Smooth muscle cell (in vitro differentiated cells): ENCODE measurements around the gene NT5DC4.

DNA sequence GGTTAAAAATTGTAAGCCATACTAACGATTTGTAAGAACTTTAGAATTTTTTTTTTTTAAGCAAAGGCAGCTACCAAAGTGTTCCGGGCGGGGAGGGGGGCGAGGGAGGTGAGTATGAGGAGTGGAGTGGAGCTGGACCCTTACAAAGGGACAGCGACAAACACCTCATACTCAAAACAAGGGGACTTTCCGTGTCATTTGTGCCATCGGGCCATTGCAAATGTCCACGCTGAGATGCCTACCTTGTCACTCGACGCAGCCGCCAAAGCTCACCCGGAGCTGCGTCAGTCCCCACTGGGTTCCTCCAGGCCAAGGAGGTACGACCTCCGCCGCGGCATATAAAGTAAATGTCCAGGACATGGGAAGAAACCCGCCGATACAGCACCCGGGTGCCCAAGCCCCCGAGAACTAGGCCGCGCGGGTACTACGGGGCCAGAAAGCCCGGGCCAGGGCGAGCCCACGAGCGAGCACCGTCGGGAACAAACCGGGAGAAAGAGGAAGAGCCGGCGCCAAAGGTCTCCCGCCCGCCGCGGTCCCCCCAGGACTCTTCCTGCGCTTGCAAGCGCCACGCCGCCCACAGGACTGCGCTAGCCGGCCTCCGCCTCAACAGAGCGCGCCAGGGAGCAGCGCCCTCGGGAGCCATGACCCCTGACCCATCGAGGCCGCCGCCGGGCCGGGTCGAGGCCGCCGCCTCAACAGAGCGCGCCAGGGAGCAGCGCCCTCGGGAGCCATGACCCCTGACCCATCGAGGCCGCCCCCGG lies 977 bp downstream of the RGPD8 start:
- RAMPAGE, long total RNA = no peak

DNA sequence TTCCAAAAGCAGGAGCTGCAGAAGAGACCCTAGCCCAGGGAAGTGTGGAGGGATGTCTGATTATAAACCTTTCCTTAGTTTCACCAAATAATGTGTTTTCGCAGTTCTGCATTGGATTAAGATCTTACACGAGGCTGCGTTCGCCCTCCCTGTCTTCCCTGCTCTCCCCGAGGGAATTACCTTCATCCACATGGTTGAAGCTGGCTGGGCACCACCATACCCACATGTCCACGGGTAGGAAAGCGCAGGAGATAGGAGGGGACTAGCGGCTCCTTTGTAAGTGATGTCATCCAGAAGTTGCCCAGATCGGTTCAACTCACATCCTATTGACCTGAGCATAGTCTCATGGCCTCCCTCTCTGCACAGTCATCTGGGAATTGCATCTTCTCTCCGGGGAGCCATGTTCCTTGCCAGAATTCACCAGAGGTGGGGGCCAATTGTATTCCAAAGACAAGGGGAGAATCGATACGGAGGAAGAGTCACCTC lies 1.1 kb downstream of the TTL start:
- RAMPAGE, long total RNA = no peak

GRCh38 chr2:112534369-112535256 lies 7.7 kb upstream of the POLR1B start:
- RAMPAGE, long total RNA = no peak

GRCh38 chr2:112627326-112627979 lies 18.3 kb upstream of the SLC20A1 start:
- RAMPAGE, long total RNA = no peak

GRCh38 chr2:112647259-112647967 lies 1.7 kb downstream of the SLC20A1 start:
- RAMPAGE, long total RNA = no peak

GRCh38 chr2:112700975-112701559 lies 19.8 kb upstream of the NT5DC4 start:
- RAMPAGE, long total RNA = no peak

DNA sequence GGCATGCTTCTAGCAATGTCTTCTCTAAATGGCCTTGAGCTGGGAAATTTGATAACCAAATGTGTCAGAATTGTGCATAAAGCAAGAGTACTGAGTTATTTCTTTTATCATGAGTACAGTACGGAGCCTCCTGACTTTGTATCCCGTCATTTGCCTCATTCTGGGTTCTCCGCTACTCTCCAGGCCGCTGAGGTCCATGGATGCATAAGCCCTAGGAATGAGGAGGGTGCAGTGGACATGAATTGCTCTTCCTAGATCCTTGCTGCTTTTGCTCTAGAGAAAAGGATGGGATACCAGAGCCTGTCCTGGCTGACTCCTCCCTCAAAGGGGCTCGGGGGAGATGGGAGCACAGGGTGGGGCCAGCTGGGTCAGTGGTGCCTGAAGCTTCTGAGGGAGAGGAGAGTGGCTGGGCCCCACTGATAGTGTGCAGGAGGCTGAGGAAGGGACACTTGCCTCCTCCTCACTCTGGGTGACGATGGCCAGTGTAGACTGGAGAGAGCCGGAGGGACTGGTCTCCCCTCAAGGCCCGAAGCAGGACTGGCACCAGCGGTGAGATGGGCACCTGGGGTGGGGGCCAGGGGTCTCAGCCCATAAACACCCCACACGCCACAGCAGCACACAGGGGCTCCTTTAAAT lies at the start of gene NT5DC4:
TSS of gene NT5DC4 (plus strand) at position 416 of the 636 bp plus-strand sequence.
- RAMPAGE, long total RNA = no peak

DNA sequence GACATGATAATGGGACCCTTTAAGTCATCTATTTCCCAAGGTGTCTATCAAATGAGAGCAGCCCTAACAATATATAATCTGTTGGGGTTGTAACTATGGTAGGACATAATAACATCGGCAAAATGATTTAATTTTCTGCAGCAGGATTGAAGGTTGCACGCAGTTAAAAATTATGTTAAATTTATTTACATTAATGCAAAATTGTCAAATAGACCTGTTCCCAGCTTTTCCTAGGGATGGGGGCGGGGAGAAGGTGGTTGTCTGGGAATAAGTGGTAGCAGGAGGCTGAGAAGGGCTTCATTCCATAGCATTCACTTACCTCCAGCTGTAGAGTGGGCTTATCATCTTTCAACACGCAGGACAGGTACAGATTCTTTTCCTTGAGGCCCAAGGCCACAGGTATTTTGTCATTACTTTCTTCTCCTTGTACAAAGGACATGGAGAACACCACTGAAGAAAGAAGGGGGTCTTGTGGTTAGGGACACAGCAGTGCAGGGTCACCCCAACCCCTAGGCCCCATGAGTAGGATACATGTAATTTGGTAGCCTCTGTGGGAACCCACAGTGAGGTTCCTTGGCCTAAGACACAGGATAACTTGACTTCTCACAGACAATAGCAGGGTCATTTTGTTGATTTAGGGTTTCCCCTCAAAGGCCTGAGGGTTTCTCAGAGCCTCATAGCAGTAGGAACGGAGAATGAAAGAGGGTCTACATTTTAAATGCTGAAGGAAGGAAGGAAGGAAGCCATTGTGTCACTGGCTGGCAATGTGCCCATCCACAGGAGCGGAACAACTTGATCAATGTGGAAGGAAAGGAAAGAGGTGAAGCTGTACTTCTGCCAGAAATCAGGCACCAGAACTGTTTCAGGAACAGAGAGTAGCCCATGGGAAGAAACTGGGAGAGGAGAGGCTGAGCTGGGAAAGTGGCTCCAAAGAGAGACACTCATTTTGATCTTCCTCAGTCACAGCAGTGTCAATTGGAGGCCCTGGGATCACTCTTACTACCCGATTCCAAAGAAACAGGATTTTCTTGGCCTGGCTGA lies 5.3 kb downstream of the IL1B start:
- RAMPAGE, long total RNA = no peak

DNA sequence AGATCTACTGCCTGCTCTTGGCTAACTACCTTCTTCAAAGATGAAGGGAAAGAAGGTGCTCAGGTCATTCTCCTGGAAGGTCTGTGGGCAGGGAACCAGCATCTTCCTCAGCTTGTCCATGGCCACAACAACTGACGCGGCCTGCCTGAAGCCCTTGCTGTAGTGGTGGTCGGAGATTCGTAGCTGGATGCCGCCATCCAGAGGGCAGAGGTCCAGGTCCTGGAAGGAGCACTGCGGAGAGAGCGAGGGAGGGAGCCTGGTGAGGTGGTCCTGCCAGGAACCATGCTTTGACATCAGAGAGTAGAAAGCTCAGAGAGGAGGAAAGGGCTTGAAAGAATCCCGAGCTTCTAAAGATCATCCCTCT lies 3.3 kb downstream of the IL1B start:
- RAMPAGE, long total RNA = no peak

- RAMPAGE, long total RNA = no peak
Measured at GRCh38 chr2:113077901-113078326, 10.1 kb downstream of the IL1F10 start.

DNA sequence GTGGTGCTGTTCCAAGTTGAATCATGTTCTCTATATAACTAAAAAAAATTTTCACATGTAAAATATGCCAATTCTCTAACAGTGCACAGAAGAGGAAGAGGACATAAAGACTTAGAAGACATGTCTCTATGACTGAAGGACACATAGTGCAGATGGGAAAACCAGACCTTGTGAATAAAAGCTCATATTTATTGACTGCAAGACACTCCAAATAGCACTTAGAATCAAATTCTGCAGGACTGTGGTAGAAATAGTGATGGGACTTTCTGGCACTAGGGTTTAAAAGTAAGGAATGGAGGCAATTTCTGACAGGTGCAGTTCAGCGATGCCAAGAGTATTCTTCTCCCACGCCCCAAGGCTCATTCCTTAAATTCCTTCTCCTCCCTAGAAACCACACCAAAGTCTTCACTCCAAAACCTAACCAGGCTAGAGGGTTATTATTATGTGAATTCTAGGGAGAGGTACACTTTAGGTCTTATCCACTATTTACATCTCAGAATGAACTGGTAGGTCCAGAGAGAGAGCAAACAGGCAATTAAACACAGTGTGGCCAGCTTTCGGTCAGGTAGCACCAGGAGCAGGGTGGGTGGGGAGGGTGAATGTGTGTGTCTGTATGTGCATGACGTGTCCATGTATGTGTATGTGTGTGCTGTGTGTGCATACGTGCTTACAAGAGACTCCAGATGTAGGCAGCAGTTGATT lies 11.3 kb downstream of the IL1F10 start:
- RAMPAGE, long total RNA = no peak

DNA sequence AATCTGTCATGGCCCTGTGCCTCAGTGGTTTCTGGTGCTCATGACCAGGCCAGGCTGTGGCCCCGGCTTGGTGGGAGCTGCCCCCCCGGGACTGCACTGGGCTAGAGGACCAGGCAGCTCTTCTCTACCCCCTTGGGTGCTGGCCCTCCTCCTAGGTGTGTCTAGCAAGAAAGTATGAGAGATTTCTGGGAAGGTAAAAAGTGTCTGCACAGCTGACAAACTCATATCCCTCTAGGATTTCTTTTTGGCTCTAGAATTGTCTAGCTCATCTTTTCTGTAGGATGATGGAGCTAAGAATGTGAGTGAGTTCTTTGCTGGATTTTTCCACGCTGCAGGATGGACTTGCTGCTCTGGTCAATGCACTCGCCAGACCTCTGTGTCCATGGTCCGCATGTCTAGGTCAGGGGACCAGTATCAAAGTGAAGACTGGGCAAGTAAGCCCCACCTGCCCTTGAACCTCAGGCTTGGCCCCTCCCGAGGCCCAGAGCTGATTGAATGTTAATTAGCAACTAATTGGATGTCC lies 15.8 kb upstream of the PSD4 start:
- RAMPAGE, long total RNA = no peak

- RAMPAGE, long total RNA = no peak
Measured at GRCh38 chr2:113201142-113201509, 27.4 kb downstream of the PSD4 start.

DNA sequence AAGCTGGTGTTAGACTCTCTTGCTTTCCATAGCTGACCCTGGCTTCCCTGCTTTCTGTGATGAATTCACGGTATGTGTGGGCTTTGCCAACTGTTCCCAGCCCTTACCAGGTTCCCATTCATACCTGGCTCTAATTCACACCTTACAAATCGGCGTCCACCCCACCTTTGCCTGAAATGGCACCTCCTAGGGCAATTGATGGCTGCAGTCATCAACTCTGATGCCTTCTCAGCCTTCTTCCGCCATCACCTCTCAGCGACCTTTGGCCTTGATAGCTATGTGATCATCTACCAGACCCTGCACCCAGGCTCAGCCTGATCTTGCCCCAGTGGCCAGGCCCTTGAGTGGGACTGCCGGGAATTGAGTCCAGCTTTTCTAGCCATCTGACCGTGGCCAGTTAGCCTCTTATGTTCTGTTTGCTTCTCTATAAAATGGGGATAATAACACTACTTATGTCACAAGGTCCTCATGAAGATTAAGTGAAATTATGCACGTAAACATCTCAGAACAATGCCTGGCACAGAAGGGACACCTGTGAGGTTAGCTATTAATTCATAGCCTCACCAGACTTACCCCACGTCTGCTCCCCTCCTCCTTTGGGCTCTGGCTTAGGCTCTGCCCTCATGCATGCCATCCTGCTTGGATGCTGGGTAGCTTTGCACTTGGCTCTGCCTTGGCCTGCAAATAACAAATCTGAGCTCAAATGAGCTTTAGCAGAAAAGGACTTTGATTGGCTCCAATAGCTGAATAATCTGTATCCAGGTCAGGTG lies 32.6 kb downstream of the PSD4 start:
- RAMPAGE, long total RNA = no peak

- RAMPAGE, long total RNA = no peak
Measured at GRCh38 chr2:113218947-113219368, 45.2 kb downstream of the PSD4 start.

GRCh38 chr2:113240783-113242076 lies 37.5 kb downstream of the PAX8 start:
- RAMPAGE, long total RNA = no peak

GRCh38 chr2:113249125-113249526 lies 29.6 kb downstream of the PAX8 start:
- RAMPAGE, long total RNA = no peak

GRCh38 chr2:113264155-113265378 lies 14.2 kb downstream of the PAX8 start:
- RAMPAGE, long total RNA = no peak

DNA sequence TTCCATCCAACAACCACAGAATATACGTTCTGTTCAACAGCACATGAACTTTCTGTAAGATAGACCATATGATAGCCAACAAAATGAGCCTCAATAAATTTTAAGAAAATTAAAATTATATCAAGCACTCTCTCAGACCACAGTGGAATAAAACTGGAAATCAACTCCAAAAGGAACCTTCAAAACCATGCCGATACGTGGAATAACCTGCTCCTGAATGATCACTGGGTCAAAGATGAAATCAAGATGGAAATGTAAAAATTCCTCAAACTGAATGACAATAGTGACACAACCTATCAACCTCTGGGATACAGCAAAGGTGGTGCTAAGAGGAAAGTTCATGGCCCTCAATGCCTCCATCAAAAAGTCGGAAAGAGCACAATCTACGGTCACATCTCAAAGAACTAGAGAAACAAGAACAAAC lies 8.4 kb upstream of the FOXD4L1 start:
- RAMPAGE, long total RNA = no peak

GRCh38 chr2:113542545-113542853 lies 44.0 kb downstream of the FOXD4L1 start:
- RAMPAGE, long total RNA = no peak